Daoy (cell line): ENCODE measurements around a stretch of chr6.

GRCh38 chr6:82363139-82363579, 458 bp upstream of the TPBG start:
- RAMPAGE, long total RNA, result no peak

DNA sequence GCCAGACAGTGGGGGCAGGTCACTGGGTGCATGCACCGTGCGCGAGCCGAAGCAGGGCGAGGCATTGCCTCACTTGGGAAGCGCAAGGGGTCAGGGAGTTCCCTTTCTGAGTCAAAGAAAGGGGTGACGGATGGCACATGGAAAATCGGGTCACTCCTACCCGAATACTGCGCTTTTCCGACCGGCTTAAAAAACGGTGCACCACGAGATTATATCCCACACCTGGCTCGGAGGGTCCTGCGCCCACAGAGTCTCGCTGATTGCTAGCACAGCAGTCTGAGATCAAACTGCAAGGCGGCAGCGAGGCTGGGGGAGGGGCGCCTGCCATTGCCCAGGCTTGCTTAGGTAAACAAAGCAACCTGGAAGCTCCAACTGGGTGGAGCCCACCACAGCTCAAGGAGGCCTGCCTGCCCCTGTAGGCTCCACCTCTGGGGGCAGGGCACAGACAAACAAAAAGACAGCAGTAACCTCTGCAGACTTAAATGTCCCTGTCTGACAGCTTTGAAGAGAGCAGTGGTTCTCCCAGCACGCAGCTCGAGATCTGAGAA, 195.0 kb downstream of the TPBG start:
- RAMPAGE, long total RNA, result no peak

- RAMPAGE, long total RNA, result no peak
These were observed 347.9 kb downstream of the TPBG start for GRCh38 chr6:82711442-82711963.

DNA sequence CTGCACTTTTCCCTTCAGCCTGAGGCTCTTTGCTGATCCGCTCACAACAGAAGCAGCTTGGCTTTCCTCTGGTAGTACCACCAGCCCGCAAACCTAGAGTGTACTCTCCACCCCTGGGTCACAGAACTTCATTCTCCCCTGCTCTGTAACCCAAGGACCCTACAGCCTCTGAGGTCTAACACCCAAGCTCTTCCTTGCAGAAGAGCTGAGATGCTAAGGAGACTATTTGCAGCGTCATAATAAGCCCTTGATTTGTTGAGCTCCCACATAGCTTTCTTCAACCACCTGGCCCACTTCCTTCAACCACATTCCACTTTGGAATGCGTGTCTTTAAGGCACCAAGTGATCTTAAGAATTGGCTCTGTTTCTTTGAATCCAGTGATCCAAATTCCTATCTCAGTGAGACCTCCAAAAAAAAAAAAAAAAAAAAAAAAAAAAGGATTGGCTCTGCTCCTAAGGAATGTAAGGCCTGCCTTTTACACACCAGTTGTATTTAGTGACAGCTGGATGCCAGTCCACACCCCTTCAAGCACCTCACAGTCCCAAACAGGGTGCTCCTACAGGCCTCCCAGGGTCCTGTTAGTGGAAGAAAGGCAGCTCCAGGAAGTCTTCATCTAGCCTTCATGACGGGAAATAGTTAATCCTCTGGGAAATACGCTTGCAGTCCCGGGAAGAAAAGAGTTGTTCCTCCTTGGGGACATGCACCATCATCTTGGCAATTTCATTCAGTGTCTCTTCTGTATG, 106.2 kb downstream of the UBE3D start:
- RAMPAGE, long total RNA, result no peak

- RAMPAGE, long total RNA, result no peak
These were observed 96.9 kb downstream of the ME1 start for GRCh38 chr6:83334063-83334279.

DNA sequence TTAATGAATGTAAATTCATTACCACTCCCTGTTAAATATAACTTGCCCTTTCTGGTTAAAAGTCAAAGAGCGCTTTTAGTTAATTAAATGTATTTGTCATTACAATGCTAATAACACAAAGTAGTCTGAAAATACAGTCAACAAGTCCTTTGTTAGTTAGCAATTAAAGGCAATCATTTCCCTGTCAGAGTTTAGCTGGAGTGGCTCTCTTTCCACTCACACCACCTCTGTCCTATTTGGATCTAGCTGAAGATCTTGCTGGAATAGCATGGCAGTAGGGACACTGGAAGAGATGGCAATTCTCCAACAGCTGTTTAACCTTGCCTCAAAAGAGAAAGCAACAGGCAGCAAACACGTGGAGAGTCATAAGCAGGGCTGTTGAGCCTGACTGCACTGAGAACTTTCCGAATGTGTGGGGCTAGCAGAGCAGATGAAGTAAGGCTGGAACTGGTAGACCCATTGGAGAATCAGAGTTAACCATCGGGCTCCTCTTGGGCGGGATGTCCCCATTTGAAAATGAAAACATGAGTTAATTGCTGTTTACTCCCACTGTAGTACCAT, 38.1 kb upstream of the PRSS35 start:
- RAMPAGE, long total RNA, result no peak

GRCh38 chr6:83708559-83709001, 321 bp downstream of the SNAP91 start:
- RAMPAGE, long total RNA, result no peak

DNA sequence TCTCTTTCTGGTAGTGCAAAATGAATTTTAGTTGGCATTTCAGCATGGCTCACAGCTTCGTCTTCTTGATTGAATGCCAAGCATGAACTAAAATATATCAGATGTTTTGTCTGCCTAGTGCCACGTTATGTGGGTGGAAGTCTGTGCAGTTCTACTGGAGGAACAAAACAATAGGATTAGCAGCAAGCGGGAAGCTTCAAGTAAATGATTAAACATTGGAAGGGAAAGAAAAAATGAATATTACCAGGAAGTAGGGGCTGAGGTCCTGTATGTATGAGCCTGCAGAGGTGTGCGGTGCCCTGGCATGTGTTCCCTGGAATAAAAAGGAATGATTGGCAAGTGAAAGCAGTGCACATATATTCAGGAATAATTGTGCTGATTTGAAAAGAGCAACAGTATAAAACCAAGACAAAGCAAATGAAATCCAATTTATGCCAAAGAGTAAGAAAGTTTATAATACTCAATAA, 6.7 kb upstream of the MRAP2 start:
- RAMPAGE, long total RNA, result no peak

DNA sequence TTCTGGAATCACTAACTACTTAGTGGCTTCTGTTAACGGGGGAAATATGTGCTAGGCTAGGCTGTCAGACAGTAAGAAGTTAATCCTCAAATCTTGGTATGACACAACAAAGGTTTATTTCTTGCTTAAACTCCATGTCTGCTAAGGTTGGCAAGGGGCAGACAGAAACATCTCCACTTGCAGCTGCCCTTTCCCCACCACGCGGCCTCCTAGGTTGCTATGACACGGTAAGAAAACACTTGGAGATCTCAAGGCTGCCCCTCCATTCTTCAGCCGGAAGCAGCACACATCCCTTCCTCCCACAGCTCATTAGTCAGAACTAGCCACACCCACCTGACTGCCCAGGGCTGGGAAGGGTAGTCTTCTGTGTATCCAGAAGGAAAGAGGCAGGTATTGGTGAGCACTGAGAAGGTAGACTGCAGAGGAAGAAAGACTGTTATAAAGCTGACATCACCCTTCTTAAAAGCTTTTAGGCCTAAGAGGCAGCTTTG, 41.4 kb downstream of the MRAP2 start:
- RAMPAGE, long total RNA, result no peak

DNA sequence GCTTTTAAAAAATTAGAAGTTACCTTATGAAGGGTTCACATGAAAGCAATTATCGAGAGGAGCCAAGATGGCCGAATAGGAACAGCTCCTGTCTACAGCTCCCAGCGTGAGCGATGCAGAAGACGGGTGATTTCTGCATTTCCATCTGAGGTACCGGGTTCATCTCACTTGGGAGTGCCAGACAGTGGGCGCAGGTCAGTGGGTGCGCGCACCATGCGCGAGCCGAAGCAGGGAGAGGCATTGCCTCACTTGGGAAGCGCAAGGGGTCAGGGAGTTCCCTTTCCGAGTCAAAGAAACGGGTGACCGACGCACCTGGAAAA, 138.1 kb downstream of the TBX18 start:
- RAMPAGE, long total RNA, result no peak

- RAMPAGE, long total RNA, result no peak
These were observed 4.9 kb upstream of the TBX18 start for GRCh38 chr6:84769329-84769715.

DNA sequence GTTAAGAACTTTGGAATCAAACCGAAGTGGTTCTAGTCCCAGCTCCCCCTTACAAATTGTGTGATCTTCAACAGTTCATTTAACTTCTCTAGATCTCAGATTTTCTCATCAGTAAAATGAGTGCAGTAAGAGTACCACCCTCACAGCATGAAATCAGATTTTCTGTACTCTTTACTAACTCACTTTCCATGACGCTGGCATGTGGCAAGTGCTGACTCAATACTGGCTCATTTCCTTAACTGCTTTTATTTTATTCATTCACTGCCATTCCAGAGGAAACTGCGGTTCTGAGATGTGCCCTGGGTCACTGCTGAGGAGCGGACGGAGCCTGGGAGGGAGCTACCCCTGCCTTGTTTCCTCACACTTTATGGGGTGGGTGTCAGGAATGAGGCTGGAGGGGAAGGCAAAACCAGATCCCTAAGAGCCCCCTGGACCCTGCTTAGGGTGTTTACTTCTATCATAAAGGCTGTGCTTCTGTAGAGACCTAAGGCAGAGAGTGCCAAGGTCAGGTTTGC, 14.3 kb downstream of the NT5E start:
- RAMPAGE, long total RNA, result no peak

GRCh38 chr6:85636542-85637572, 5.8 kb downstream of the SYNCRIP start:
- RAMPAGE, long total RNA, result no peak

- RAMPAGE, long total RNA, result no peak
These were observed 848 bp downstream of the SYNCRIP start for GRCh38 chr6:85641530-85642546.

DNA sequence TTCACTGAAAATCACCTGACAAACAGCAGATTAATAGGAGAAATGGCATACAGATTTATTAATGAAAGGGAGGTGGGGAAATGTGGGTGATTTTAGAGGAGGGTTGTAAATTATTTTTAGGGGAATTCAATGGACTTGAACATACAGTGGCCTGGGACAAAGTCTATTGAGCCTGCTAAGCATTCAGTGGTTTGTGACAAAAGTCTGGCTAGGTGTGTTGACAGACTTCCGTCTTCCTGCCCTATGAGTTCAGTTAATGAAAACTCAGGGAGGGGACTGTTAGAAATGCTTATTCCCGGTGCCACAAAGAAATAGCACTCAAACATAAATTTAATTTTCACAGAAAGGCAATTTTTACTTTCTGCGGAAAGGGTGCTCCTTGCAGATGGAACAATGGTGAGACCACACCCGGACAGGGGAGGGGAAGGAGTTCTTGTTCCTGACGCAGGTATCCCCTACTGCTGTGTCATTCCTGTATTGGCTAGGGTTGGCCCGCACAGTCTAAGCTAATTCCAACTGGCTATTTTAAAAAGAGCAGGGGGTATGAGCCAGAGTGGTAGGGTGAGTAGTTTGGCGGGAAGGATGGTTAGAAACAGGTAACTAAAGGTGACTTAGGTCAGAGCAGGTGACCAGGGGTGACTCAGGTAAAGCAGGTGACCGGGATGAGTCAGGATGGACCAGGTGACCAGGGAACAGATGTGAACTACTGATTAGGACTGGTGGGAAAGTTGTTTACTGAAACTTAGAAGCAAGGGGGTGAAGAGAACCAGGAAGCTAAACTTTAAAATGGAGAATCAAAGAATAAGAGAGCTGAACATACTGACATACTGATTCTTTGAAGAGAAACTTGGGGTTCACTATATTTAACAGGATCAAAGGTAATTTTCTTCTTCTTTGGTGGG, 57.9 kb downstream of the ZNF292 start:
- RAMPAGE, long total RNA, result no peak

DNA sequence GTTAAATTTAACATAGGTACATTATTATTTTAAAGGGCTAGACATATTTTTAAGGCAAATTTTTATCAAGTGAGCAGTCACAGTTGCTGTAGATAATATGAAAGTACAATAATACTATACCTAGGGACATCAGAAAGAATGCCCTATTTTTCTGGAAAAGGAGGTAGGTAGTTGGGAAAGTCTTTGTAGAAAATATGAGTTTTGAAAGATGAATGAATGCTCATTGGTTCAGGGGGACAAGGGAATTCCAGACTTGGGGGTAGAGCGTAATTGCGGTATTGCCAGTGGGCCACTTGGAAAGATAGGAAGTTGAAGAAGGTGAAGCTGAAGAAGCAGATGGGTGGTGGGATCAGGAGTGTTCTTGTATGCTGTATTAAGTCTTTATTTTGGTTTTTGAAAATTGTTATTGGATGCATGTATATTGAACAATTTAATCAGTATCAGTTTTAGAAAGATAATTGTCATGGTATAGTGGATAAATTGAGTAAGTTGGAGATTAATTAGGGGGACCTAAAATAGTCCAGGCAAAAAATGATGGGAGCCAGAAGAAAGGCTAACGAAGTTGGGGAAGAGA, 57.9 kb upstream of the SMIM8 start:
- RAMPAGE, long total RNA, result no peak

GRCh38 chr6:87789171-87789591, 87.1 kb upstream of the AKIRIN2 start:
- RAMPAGE, long total RNA, result no peak

DNA sequence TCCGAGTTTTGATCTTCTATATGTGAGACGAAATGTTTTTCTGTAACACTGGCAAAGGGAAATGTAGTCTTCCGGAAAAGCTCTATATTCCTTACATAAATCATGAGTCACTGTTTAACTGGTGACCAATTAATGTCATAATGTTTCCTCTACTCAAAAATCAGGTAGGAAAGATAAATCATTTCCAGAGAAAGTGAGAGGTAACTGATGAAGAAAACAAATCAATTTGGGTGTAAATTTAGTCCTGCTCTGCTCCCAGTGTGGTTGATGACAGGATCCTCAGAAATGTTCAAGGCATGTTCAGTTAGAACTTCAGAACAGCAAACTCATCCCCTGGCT, 38.9 kb upstream of the SPACA1 start:
- RAMPAGE, long total RNA, result no peak

DNA sequence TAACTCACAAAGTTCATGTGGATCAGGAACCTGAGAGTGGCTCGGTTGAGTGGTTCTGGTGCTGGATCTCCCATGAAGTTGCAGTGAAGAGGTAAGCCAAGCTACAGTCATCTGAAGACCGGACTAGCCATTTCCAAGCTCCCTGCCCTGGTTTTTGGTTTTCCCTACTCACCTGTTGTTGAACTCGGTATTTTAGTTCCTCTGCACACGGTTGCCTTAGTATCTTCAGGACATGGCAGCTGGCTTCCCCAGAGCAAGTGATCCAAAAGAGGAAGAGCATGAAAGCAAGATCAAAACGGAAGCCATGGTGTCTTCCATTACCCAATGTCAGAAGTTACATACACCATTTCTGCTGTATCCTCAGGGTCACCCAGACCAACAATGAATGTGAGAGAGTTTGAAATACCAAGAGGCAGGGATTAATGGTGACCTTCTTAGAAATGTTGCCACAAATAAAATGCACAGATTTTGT, 276.6 kb upstream of the CNR1 start:
- RAMPAGE, long total RNA, result no peak

DNA sequence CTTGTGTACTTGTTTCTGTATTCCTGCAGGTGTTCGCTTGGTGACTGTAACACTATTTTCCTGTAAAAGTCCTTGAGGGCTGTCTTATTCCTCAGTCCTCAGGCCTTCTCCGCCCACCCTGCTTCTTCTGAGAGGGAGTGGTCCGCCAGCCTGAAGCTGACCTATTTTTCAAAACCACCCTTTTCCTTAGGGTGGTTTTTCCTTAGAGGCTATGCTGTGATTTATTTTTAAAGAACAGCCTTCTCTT, 35.9 kb upstream of the PNRC1 start:
- RAMPAGE, long total RNA, result no peak